GM19240 (cell line): ENCODE results near the genes KRTAP5-3 and SYT8.

GRCh38 chr11:1303165-1303805, 6.1 kb downstream of the TOLLIP start:
- RRBS, result no CpG with 5 or more reads among the region's 24 CpGs

DNA sequence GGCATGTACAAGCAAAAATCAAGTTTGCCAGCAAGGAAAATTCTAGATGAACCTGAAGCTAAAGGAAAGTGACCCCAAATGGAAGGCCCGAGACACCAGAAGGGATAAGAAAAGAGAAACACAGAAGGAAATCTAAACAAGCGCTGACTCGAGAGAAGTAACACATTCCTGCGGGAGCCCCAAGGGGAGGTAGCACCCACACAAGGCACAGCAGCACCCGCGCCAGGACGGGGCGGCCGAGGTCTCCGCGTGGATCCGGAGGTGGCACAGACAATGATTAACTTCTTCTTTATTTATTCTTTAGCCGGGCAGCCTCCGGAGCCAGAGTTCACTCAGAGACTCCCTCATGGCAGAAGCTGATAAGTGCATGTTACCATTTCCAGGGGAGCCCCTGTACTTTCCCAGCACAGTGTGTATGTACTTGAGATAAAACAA, 5.1 kb downstream of the TOLLIP start:
- RRBS, result no CpG with 5 or more reads among the region's 14 CpGs

- RRBS, result 3% methylated on average over 6 of the region's 60 CpGs
Observed at GRCh38 chr11:1309897-1310806, 720 bp upstream of the TOLLIP start.

DNA sequence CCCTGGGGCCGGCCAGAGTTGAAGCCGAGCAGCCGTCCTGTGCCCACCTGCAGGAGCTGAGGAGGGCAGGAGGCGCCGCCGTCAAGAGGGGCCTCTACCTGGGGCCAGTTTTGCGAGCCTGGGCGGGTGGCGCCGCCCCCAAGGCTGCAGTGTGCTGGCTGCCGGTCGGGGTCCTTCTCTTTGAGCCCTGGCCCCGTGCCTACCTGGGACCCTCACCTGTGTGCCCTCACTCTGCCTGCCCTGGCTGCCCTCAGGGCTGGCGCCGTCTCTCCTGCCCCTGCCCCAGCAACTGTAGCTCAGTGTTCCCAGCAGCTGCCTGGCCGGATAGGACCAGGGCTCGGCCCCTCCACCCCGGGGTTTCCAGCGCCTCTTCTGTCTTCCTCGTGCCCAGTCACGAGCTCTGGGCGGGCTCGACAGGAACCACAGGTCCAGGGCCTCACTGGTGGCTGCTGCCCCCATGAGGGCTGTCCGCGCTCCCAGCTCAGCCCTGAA, 38.3 kb downstream of the MOB2 start:
- RRBS, result no CpG with 5 or more reads among the region's 25 CpGs

- RRBS, result no CpG with 5 or more reads among the region's 13 CpGs
Observed at GRCh38 chr11:1461773-1462097, 24.8 kb downstream of the MOB2 start.

DNA sequence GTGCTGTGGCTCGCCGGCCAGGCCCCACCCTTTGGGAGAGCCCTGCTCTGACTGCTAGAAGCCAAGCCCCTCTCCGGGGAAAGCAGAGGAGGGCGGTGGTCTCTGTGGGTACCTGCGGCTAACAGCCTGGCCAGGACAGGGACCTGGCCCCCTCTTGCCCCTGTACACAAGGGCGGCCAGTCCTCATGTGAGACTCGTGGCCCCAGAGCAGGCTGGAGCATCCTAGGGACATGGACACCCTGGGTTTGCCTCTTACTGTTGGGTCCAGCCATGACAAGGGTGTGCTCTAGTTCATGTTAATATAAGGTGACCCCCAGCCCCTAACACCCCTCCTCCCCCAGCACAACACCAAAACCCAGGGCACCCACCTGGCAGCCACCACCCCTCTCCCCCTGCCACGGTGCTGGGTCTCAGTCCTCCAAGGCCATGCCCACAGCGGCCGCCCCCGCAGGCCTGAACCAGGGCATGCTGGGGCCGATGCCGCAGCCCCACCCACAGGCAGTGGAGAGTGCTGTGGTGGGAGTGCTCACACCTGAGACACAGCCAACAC, 14.7 kb downstream of the MOB2 start:
- RRBS, result 89% methylated on average over 2 of the region's 13 CpGs

DNA sequence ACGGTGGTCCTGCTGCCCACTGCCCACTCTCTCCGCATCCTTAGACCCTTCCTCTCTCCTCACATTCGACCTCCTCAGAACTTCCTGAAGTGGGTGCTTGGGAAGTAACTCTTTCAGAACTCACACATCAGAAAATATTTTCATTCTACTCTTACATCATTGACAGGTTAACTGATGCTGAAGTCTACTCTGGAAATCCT, 25.7 kb upstream of the MOB2 start:
- RRBS, result no CpG with 5 or more reads among the region's 3 CpGs

DNA sequence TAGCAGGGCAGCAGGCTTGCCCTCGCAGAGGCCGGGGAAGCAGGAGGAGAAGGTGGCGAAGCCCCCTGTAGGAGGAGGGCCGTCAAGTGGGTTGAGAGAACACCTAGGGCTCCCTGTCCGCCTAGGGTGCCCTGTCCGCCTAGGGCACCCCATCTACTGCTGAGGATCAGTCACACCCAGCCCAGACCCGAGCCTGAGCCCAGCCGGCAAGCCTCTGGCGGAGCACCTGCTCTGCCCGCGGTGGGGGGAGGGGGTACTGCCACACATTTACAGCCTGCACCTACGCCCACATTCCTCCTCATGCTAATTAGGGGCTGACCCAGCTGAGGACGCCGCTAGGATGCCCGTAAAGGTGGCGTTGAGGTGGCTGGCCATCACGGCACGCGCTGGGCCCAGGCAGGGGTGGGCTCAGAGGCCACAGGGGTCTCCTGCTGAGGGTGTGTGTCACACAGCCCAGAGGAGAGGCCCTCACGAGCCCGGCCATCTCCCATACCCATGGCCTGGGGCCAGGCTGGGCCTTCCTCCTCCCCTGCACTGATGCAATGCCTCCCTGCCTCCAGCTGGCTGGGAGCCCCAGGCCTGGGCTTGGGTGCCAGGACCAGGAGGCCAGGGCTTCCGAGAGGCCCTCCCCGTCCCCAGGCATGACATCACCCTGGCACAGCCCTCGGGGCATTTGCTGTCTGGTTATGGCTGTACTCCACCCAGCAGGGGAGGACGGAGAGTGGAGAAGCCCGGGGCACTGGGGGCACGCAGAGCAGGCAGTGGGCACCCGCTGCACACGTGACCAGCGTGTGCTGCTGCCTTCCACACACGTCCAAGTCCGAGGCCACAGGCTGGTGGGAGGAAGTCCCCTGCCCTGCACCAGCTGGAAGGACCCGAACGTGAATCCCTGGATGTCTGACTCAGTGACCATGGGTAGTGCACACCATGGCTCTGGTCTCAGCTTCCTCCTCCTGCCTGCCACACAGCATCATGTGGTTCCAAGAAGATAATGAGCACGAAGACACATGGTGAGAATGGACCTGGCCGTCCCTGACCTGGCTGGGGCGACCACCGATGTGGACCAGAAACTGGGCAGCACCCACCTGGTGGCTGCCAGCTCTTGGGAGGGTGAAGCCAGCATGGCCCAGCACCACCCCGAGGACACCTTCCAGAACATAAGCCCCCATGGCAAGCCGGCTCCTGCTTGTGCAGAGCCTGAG, 12.7 kb downstream of the DUSP8 start:
- RRBS, result no CpG with 5 or more reads among the region's 40 CpGs

DNA sequence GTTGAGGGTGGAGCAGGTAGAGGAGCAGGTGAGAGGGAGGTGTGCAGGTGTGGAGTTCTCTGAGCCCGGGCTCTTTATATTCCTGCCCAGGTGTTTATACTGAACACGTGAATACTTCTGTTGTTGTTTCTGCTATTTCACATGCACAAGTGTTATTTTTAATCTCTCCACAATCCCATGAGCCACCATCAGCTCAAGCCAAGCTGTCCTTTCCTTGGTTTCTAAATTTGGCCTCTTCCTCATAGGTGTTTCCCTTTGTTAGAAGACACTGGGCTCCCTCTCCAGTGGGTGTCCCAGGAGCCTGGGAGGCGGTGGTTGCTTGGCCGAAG, at the start of gene KRTAP5-3:
TSS of gene KRTAP5-3 (minus strand) at position 67 of the 329 bp plus-strand sequence.
- RRBS, result no CpG with 5 or more reads among the region's 4 CpGs

DNA sequence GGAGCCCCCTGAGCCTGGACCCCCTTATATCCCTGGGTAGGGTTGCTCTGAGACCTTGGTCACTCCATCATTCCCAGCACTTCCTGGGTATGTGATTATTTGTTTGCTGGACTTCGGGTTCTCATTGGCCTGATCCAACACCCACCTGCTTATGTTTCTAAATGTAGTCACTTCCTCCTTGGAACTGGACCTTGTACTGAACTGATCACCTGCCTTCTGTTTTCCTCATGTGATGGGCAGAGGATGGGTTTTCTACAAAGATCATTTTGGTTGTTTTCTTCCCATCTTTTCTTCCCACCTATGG, 168 bp upstream of the KRTAP5-4 start:
- RRBS, result no CpG with 5 or more reads among the region's 1 CpG

DNA sequence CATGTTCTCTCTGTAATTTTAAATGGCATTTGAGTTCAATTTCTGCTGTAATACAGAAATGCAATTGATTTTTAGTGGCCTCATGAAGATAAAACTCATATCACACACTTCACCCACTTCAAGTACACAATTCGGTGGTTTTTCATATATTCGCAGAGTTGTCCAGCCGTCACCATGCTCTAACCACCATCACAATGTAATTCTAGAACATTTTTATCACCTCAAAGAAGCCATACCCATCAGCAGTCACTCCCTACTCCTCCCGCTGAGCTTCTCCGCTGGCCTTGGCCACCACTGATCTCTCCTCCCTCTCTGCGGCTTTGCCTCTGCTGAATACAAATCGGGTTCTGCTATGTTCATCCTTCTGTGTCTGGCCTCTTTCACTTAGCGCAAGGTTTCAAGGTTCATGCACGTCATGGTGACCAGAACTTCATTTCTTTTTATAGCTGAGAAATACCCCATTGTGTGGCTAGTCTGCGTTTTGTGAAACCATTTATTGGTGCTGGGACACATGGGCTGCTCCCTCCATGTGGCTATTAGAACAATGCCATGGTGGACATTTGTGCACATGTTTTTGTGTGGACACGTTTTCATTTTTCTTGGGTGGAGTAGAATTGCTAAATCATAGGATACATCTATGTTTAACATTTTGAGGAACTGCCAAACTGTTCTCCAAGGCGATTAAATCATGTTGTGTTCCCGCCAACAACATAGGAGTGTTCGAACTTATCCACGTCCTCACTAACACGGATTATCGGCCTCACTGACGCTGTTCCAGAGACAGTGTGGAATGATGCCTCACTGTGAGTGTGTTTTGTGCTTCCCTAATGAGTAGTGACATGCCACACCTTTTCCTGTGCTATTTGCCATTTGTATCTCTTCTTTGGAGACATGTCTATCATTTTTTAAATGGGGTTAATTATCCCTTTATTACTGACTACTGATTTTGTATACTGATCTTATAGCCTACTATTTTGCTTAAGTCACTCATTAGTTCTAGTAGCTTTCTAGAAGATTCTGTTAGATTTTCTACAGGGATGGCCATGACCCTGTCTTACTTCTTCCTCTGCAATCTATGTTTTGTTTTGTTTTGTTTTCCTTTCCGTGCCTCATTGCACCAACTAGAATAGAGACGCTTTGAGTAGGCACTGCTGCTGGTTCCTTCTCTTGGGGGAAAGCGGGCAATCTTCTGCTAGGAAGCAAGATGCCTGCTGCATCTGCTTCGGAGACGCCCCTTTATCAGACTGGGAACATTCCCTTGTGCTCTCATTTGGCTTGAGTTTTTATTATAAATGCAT, 24.1 kb upstream of the KRTAP5-6 start:
- RRBS, result no CpG with 5 or more reads among the region's 23 CpGs

DNA sequence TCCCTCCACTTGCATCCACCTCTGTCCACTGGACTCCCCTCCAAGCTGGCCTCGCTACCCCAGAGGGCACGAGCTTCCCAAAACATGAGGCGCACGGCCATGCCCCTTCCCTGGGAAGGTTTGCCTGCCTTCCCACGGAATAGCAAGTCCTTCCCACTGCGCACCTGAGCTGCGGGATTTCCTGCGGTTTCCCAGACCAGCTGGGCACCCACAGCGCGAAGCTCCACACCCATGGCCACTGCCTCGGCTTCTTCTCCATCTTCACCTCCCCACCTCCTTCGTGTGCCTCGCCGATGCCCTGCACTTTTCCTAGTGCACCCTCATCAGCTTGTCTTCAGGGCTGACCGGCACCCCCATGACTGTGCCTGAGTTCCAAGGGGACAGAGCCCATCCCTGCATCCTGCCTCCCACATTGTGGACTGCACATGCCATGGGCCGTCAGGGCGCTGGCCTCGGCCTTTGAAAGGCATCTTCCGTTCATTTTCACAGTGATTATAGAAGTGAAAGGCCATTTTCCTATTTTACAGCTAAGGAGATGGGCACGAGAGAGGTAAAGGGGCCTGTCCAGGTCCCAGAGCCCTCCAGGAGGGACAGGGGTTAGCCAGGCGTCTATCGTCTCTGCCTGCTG, 16.4 kb downstream of the IFITM10 start:
- RRBS, result no CpG with 5 or more reads among the region's 22 CpGs

DNA sequence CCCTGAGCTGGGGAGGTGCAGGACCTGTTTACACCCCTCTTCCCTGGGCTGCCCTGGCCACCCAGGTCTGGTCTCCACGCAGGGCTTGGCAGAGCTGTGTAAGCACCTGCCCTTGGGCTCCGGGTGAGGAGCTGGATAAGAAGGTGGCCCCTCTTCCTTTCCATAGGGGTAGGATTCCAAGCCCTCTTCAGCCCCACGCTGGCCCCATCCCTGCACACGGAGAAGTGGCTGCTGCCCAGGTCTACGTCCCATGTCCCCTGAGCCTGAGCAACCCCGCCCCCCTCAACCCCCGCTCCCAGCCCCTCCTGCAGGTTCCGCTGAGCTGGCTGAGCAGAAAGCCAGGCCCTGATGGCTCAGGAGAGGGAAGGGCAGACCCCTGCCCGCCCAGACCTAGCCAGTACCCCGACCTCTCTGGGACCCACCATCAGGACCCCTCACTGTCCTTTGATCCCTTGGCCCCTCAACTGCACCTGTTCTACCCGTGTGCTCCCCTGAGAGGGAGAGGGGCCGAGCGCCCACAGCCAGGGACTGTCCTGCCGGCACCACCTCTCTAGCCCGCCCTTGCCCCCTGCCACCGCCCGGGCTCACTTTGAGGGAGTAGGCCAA, 3.2 kb downstream of the IFITM10 start:
- RRBS, result 94% methylated on average over 4 of the region's 17 CpGs

DNA sequence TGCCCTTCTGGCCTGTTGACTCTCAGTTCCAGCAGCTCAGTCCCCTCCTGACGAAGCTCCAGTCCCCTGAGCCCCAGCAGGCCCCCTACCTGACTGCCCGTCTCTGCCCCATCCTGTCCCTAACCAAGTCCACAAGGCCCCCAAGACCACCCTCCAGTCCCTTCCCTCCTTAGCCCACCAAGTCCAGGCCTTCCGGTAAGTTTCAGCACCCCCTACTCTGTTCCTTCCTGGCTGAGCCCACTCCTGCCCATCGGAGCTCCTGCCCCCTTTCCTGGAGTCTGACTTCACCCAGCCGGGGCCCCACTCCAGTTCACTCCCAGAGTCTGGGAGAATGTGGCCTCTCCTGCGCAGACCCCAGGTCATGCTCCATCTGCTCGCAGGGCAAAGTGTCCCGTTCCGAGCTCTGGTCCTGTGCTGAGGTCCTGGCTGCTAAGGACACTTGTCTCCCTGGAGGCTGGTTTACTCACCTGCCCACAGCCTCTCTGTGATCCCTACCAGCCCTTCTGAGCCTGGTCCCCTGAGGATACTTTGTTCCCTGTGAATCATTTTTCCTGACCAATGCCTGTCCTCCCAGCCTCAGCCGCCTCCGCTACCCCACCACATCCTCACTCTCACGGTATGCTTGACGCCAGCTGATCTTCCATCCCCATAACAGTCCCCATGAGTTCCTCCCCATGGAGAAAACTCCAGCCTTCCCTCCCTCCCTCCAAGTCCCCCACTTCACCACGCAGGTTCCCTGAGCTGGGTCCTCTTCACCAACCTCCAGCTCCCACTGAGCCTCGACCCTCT, 602 bp downstream of the IFITM10 start:
- RRBS, result 89% methylated on average over 2 of the region's 15 CpGs

GRCh38 chr11:1753766-1754253, 3.4 kb upstream of the IFITM10 start:
- RRBS, result 97% methylated on average over 12 of the region's 19 CpGs

DNA sequence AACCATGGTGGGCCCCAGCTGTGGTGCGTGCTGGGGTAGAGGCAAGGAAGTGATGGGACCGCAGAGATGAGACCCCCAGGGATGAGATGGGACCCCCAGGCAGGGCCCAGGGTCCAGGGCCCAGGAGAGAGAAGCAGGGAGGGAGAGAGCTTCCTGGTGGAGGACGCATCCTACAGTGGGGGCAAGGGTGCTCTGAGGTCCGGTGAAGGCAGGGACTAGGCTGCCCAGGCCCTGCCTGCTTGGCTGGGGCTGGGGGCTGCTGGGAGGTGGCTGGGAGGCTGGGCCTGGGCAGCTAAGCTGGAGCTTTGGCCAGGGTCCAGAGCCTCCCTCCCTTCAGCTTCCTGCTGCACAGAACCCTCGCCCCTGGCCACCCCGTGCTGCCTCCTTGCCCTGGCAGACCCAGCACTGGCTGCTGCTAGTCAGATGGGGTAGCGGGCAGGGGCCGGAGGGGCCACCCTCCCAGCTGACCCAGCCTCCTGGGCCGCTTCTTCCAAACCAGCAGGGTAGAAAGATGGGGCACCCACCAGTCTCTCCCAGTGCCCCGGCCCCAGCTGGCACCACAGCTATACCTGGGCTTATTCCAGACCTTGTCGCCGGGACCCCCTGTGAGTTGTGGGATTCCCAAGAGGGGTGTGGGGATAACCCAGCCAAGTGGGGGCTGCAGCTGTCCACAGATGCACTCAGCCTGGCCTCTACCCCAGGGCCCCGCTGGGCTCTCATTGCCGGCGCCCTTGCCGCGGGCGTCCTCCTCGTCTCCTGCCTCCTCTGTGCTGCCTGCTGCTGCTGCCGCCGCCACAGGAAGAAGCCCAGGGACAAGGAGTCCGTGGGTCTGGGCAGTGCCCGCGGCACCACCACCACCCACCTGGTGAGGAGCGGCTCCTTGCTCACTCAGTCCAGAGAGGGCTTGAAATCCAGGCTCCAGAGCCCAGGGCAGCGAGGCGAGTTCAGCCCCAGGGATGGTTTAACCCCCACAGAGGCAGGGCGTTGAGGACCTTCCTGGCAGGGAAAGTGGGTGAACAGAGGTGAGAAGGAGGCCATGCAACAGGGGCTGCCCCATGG, at the start of gene SYT8:
TSS of gene SYT8 (plus strand) at position 396 of the 1,059 bp plus-strand sequence.
- RRBS, result 87% methylated on average over 4 of the region's 28 CpGs

- RRBS, result 62% methylated on average over 8 of the region's 16 CpGs
Observed at GRCh38 chr11:1928486-1929016, 9.0 kb downstream of the TNNT3 start.

DNA sequence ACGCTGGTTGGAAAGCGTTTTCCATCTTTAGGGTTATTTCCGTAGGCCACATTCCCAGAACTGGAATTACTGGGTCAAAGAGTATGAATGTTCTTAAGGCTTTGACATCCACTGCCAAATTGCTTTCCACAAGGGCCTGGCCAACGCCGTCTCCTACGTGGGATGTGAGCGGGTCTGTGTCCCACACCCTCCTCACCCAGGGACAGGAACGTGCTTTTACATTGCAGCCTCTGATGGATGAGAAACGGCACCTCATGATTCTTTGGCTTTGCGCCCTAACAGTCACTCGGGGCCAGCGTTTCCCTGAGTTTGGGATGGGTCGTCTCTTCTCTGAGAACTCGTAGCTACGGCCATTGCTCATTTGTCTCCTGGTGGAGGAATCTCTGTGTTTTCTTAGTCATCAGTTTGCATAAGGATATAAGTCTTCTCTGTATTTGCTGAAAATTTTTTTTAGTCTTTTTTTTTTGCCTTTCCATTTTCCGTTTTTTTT, 11.8 kb downstream of the TNNT3 start:
- RRBS, result no CpG with 5 or more reads among the region's 16 CpGs

DNA sequence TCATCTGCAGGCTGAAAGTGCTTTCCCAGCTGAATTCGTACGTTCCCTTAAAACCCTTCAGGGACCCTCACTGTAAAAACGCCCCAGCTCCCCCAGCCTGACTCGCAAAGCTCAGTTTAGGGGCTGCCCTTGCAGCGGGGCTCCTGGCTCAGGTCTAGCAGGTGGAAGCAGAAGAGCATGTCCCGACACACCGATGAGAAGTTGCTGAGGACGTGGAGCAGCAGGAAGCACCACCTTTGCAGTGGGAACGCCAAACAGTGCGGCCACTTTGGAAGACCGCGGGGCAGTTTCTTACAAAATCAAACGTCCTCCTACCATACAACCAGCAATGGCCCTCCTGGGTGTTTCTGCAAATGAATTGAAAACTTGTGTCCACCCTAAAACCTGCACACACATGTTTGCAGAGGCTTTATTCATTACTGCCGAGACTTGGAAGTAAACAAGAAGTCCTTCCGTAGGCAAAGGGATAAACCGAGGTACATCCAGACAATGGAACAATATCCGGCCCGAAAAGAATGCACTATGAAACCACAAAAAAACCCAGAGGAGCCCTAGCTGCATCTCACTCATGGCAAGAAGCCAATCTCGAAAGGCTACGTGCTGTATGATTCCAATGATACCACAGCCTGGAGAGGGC, 3.4 kb upstream of the MRPL23 start:
- RRBS, result no CpG with 5 or more reads among the region's 20 CpGs

- RRBS, result 63% methylated on average over 2 of the region's 6 CpGs
Observed at GRCh38 chr11:2161361-2161807, 375 bp upstream of the INS start.